Cardiac atrium fibroblast (primary cell): ENCODE measurements around a stretch of chr12.

DNA sequence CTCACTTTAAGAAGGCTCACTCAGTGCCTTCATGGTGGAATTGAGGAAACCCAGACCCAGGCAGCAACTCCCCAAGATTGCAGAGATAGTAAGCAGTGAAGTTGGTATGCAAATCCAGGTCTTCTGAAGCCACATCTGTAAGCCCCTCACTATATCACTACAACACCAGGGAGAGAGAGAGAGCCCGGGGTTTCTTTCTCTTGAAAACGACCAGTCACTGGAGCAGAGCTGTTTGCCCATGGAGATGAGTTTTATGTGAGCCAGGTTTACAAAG is 38.6 kb upstream of the CAPRIN2 start:
- RAMPAGE, long total RNA, result no peak

DNA sequence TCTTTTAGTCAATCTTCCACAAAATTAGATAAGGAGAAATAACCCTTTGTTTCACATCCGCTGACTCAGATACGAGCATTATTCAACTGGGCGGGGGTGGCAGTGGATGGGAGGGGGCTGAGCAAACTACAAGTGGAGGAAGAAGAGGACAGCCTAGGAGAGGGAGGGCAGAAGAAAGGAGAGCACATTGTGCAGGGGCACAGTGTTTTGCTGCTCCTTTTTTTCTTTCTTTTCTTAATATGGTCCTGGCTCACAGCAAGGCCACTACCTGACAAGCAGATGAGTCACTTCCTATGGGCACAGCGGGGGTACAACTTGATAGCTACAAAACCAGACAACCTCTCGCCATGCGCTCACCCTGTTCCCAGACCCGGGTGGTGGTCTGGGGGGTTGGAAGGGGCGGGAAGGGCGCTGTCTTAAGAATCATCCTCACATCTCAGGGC is 40.4 kb upstream of the CAPRIN2 start:
- RAMPAGE, long total RNA, result no peak

DNA sequence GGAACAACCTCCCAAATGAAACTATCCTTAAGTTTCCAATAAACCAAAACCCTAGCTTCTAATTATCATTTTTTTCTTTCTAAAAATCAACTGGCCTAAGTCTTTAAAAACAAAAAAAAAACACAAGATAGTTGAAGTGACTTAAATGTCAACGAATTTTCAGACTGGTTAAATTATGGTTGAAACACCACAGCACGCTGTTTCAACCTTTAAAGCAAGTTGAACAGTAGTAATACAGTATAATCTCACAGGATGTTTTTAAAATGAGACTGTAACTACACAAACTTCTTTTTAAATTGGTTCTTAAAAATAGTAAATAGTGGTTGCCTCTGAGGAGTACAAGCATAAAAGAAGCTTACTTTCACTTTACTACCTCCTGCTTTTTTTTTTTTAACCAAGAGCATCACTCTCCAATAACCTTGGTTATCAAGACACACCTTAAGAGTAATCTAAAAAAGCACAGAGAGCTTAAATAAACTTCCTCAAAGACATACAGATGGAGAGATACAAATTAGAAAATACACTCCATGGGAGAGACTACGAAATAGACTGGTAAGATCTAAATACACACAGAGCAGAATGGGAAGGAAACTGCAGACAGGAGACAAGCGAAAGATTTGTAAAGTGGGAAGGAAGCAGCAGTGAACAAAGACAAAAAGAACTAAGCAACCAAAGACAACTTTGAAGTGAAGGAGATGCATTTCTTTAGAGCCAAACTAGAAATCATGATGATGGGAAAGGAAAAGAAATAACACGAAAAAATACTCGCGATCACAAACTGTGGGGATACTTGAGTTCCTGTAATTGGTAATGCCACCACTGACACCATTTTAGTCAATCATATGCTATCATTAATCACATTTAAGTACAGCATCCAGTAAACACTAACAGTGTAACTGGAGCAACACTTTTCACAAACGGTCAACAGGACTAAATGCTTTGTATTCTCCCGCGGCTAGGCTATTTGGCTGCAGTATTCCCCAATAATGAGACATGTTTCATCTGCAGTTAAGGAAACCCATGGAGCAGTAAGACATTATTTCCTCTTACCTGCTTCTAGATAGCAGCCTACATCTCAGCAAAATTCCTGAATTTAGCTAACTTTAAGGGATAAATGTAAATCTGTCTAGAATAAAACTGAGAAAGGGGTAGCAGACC is 8.3 kb downstream of the SINHCAF start:
- RAMPAGE, long total RNA, result no peak

GRCh38 chr12:31319558-31320571 is 6.1 kb downstream of the SINHCAF start:
- RAMPAGE, long total RNA, result no peak

- RAMPAGE, long total RNA, result no peak
Measured at GRCh38 chr12:31386924-31387291, 61.0 kb upstream of the SINHCAF start.

DNA sequence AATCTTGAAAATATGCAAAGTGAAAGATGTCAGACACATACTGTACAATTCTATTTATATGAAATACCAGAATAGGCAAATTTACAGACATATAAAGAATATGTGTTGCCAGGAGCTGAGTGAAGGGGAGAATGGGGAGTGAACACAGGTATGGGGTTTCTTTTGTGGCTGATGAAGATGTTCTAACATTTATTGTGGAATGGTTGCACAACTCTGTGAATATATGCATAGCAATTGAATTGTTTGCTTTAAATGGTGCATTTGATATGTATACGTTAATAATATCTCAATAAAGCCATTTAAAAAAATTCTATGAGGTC is 65.6 kb downstream of the DENND5B start:
- RAMPAGE, long total RNA, result no peak

DNA sequence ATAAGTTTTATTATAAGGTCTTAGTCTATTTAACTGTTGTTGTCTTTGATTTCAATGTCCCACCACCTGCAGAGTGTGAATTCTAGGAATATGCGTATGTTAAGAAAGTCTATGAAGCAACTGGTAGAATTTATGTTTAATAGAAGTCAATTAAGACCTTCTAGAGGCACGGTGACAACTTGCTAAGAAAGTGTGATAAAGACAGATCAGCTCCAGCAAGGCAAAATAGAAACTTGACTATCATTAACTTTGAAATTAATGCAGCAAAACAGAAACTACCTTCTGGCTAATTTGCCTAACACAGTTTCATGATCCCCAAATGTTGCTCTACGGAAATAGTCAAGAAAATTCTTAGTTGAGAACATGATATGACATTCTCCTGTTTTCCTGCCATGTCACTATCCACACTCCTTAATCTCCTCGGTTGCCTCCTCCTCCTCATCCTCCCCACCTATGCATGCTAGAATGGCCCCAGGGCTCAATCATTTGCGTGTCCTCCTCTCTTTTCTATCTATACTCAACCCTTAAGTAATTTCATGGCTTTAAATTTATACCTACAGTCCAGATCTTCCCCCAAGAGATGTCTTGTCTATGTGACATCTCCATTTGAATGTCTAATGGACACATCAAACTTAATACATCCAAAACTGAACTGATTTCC is 4.2 kb downstream of the DENND5B start:
- RAMPAGE, long total RNA, result no peak

GRCh38 chr12:31587896-31588743 is 2.8 kb downstream of the DENND5B start:
- RAMPAGE, long total RNA, result no peak

DNA sequence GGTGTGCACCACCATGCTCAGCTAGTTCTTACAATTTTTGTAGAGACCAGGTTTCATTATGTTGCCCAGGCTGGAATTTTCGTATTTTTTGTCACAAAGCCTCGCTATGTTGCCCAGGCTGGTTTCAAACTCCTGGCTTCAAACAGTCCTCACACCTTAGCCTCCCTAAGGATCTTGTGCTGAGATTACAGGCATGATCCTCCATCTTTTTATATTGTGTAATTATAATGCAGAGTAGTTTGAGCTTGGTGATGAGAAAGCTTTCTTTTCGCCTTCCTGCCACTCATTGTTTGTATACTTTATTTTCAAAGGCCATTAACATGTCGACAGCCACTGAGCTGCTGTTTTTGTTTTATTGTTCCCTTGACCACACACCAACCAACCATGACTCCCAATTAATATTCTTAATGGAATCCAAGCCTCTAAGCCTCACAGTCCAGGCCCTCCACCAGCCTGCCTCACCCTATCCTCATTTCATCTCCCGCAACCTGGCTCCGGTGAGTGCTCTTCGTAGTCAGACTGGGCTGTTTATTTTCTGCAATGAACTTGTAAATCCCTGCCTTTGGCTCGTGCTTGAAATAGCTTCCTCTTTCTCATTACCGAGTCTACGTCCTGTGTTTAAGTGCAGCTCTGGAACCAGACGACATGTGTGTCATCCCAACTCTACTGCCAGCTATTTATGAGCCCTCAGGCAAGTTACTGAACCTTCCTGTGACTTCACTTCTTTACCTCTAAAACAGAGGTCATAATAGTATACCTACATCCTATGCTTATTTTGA is 12.5 kb upstream of the ETFBKMT start:
- RAMPAGE, long total RNA, result no peak

- RAMPAGE, long total RNA, result no peak
Measured at GRCh38 chr12:31742931-31743388, 14.1 kb upstream of the AMN1 start.

DNA sequence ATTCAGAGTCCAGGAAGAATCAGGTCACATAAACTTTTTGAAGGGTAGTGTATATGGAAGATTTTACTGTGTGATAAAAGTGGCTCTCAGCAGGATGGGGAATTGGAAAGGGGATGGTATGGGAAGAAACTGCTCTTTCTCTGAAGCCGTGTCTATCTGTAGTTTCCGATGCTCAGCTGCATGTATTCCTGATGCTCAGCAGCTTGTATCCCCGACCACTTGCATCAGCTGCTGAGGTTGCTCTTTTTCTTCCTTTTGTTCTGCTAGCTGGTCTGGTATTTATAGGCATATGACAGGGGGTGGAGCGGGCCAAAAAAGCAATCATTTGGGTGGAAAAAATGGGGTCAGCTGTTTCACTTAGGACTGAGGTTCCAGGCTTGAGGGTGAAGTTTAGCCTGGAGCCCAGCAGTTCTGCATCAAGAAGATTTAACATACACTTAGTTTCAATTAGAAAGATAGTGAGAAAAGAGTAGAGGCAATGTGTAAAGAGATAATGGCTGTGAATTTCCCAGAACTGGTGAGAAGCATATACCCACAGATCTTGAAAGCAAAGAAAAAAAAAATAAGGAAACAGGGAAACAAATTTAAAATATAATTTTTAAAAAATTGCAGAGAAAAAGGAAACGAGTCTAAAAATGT is 23.6 kb upstream of the AMN1 start:
- RAMPAGE, long total RNA, result no peak

- RAMPAGE, long total RNA, result no peak
Measured at GRCh38 chr12:31835134-31835738, 43.1 kb upstream of the H3-5 start.

GRCh38 chr12:31896489-31897097 is 62.6 kb upstream of the RESF1 start:
- RAMPAGE, long total RNA, result no peak

GRCh38 chr12:31958678-31959005 is 573 bp upstream of the RESF1 start:
- RAMPAGE, long total RNA, result no peak

GRCh38 chr12:31966221-31967152 is 7.3 kb downstream of the RESF1 start:
- RAMPAGE, long total RNA, result no peak

DNA sequence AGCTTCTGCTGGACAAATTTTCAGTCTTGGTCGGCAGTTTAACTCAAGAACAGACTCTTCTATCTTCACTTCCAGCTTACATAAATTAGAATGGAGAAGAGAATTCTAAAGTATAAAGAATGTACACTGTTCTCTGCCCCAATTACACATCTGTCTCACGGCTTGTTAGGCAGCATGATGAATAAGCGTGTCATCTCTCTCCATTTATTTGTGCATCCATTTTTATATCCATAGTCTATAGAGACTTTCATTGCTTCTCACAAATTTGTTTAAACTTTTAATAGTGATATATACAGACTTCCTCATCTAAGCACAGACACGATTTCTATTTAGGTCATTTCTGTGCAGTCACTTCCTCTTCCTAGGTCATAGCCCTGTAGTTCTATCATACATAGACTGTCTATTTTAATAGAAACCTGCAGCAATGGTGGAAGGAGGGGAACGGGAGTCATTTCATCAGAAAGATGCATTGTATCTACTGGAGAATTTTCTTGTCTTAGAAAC is 133.5 kb upstream of the FGD4 start:
- RAMPAGE, long total RNA, result no peak

- RAMPAGE, long total RNA, result no peak
Measured at GRCh38 chr12:32473026-32473789, 73.8 kb downstream of the FGD4 start.

DNA sequence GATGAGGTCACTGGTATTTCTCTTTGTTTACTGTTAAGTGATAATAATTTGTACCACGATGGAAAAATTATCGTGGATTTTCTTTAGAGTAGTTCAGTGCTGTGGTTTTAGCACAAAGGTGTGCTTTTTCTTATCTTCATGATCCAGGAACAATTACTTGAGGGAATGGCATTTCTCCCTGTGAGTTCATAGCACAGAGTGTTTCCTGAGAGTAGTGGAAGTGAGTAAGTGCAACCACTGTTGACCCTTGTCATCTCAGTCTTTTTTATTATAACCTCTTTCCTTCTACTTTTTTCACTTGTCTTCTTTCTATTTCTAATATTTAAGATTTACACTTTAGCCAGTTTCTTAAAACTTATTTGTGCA is 86.9 kb downstream of the FGD4 start:
- RAMPAGE, long total RNA, result no peak

DNA sequence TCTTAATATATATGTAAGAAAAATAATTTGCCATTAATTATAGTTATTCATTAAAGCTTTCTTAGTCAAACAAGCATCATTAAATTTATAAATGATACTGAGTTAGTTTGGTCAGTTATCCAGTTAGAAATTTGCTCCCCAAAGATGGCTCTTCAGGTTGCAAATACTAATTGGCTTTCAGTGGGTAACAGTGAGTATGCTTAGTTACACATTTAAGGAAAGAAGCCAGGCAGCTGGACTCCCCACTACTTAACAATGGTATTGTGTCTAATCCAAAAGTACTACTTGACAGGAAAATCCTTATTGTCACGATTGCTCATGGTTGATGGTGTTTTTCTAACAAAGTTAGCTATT is 33.5 kb upstream of the ALG10 start:
- RAMPAGE, long total RNA, result no peak

DNA sequence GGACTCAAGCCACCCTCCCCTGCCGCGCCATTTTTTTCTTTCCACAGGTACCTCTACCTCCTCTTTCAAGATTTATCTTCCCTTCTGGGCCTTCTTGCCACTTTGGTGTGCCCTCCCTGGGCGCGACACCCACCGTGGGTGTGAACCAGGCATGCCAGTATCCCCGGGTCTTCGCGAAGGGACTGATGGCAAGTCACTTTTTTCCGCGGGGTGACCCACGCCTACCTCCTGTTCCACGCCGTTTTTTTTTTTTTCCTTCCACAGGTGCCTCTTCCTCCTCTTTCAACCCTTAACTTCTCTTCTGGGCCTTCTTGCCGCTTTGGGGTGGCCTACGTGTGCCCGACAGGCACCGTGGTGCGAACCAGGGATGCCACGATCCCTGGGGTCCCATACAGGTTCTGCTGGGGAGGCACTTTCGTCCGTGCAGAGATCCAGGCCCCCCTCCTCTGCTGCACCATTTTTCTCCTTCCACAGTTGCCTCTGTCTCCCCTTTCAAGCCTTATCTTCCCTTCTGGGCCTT is 289.4 kb downstream of the ALG10 start:
- RAMPAGE, long total RNA, result no peak